Gallbladder (tissue), 1 donor: ENCODE results near the genes DAPK3 and EBI3.

DNA sequence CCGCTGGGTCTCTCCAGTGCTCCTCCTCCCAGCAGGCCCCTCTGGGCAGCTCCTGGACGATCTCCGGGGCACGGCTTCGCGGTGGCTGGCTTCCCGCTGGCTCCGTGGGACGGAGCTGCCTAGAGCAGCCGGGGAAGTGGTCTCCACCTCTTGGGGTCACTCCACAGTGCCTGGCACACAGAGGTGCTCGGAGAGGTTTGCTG is 9.8 kb upstream of the CACTIN start:
- PRO-cap: no peak

DNA sequence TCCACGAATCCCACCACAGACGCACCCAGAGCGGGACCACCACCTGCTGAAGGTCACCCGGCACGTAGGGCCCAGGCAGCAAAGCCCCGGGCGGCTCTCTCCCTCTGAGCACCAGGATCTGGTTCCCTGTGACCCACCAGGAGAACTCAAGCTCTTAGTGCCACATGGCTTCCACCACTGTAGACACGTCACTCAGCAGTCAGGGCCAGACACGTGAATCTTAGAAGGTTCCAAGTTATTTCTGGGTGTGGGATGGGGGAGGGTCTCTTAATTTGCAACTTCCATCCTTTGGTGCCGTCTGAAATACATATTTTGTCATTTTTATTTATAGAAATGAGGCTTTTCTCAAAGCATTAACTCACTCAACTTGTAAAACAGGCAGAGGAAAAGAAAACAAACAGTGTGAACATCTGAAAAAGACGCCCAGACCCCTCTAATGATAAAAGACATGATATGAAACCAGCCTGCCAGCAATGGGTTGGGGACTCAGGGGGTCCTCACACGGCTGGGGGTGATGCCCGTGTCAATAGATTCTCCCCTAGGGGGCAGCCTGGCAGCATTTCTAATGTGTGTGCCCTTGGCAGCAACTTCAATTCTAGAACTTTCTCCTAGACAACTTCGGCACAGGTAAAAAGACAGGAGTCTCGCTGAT is 15.4 kb downstream of the PIP5K1C start:
- PRO-cap: no peak

DNA sequence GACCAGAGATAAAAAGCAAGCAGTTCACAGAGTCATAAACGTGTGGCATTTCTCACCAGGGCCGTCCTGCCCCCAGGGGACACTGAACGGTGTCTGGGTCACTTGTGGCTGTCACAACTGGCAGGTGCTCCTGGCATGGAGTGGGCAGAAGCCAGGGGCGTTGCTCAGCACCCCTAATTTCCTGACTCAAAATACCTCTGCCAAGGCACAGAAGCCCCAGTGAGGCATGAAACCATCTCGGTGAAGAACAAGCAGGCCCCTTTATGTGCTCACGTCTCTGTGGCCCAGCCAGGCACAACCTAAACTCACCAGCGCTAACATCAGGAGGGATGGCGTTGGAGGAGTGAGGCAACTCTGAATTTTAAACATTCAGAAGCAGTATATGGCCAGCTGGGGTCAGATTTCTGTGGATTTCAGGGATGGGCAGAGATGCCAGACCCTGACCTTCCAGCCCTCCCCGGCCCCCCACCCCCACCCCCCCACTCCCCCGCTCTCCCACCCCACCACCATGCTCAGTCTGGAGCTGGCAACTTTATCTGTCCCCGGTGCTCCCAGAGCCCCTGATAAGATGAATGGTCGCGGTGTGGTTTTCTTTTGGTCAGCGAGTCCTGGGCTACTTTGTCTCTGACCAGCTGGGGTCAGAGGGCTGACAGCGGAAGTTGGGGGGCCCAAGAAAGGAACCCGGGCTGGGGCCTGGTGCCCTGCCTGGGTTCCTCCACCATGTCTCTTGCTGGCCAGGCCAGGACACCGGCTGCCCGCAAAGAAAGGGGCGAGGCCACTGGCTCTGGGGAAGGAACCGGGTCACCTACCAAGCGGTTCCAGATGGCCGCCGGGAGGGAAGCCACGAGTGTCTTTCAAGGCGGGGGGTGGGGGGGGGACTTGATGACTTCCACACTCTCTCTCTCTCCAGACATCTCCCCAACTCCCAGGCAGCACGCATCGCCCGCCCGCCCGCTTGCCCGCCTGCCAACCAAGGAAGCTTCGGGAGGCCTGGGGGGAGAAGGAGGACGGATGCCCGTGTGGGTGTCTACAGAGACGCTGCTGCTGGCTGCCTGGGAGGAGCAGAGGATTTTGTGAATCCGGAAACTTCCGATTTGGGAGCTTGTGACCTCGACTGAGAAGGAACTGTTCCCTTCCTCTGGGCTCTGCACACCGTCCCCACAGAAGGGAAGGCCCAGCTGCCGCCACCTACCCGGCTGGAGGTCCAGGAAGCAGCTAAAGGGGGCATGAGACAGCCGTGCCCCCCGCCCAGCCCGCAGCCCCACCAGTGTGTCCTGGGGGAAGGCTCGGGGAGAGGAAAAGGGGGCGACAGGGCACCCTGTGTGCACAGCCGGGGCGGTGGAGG is 1.3 kb downstream of the PIP5K1C start:
- PRO-cap: unidirectional peak, plus-strand start at position 909 of the sequence; bidirectional peak, plus-strand start at position 1,032 of the sequence, minus-strand start at position 1,043 of the sequence

DNA sequence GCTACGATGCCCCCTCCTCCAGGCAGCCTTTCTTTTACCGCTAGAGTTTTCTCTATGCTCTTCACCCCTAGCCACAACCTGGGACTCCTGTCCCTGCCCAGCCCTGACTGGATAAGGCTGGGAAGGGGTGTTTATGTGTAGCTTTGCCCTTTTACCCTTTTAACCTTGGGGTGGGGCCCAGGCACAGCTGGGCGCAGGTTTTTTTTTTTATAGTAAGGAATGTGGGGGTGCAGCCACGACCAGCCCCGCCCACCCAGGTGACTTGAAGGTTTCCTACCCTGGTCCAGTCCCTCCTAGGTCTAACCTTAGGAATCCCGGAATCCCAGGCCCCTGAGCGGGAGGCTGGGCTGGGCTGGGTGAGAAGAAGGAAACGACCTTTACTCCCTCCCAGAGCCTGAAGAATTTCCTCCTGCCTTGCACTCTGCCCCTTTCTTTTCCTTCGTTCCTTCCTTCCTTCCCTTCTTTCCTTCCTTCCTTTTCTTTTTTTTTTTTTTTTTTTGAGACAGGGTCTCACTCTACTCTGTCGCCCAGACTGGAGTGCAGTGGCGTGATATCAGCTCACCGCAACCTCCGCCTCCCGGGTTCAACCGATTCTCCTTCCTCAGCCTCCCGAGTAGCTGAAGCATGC is 12.4 kb downstream of the TJP3 start:
- PRO-cap: no peak

- PRO-cap: no peak
Observed at GRCh38 chr19:3810181-3810788, 24.1 kb upstream of the MATK start.

DNA sequence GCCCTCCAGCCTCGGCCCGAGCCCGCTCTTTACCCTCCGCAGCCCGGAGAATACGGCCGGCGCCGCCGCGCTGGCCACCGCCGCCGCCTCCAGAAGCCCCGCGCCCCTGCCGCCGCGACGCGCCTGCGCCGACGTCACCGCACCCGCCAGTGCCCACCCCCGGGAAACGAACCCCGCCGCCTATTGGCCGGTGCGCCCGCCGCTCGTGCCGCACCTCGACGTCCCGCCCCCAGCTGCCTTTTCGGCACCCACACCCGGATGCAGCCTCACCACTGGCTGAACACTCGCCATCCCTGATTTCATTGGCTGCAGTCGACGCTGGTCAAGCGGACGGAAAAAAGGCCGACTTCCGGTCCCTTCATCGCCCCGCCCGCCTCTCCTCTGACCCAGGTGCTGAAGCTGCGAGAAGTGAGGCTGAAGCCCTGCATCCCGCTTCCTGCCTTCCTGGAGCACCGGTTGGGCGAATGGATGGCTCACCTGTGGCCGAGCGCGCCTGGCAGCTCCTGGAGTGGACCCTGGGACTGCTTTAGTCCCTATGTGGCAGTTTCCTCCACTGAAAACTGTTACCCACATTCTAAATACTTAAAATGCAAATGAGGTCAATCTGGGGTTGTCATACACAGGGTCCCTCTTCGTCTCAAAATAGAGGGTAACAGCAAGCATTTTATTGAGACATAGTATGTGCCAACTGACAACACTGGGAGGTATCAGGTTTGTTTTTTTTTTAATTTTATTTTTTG is at the start of gene DAPK3:
Gene DAPK3 (minus strand): TSS at position 111 of the 740 bp plus-strand sequence.
- PRO-cap: unidirectional peak, minus-strand start at position 108 of the sequence; unidirectional peak, minus-strand start at position 455 of the sequence

GRCh38 chr19:3979172-3980237 is 5.8 kb downstream of the EEF2 start:
- PRO-cap: no peak

DNA sequence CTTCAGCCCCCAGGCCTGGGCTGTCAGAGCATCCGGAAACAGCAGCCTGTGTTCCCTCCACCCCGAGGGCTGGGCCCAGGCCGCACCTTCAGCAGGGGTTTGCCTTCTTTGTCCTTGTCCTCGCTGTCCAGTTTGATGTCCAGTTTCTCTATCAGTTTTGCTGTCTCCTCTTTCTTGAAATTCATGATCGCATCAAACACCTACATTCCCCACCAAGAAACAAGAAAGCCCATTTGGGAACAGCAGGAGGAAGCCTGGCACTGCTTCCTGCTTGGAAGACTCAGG is 4.1 kb downstream of the EEF2 start:
- PRO-cap: no peak

- PRO-cap: no peak
Observed at GRCh38 chr19:4038391-4039418, 28.0 kb downstream of the ZBTB7A start.

DNA sequence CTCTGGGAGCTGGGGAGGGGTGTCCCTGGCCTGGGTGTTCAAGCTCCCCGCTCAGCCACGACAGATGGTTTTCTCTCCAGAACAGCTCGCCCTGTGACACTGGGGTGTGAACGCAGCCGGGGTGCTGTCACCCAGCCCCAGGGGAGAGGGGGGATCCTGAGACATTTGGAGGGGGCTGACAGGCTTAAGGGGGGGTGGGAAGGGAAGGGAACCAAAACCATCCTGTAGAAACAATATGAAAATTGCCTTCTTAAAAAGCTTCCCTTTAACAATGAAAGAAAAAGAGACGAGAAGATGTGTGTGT is 21.4 kb downstream of the ZBTB7A start:
- PRO-cap: no peak

DNA sequence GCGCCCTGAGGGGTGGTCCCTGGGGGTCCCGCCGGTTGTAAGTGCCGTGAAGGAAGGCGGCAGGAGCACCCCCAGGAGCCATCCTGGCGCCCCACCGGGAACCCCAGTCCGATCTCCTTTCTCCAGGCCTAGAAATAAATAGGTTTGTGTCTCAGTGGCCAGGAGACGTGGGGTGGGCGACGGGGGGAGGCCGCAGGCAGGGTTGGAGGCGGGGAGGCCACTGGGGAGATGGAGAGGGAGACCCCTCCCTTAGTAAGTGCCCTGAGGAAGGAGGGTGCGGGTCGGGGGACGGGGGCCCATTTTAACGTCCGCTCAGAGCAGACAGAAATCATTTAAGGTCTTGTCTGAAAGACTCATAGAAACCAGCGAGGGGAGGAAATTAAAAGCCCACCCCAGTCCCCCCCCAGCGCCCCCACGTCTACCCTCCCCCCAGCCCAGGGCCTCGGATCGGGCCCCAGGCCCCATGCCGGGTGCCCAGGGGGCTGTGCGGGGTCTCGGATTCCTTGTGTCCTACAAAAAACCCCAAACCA is 19.7 kb downstream of the ZBTB7A start:
- PRO-cap: no peak

DNA sequence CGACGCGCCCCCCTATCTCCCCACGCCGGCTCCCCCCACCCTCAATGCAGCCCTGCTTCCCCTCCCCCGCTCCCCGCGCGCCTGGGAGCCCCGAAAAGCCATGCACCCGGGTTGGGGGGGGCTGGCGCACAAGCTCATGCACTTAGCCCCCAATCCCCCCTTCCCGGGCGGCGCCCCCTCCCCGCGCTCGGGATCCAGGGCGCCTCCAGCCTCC is 478 bp downstream of the ZBTB7A start:
- PRO-cap: no peak

- PRO-cap: no peak
Observed at GRCh38 chr19:4081308-4081789, 14.7 kb upstream of the ZBTB7A start.

- PRO-cap: no peak
Observed at GRCh38 chr19:4229041-4229667, at the start of gene EBI3. EBI3 (plus strand) TSS chr19:4229523.

DNA sequence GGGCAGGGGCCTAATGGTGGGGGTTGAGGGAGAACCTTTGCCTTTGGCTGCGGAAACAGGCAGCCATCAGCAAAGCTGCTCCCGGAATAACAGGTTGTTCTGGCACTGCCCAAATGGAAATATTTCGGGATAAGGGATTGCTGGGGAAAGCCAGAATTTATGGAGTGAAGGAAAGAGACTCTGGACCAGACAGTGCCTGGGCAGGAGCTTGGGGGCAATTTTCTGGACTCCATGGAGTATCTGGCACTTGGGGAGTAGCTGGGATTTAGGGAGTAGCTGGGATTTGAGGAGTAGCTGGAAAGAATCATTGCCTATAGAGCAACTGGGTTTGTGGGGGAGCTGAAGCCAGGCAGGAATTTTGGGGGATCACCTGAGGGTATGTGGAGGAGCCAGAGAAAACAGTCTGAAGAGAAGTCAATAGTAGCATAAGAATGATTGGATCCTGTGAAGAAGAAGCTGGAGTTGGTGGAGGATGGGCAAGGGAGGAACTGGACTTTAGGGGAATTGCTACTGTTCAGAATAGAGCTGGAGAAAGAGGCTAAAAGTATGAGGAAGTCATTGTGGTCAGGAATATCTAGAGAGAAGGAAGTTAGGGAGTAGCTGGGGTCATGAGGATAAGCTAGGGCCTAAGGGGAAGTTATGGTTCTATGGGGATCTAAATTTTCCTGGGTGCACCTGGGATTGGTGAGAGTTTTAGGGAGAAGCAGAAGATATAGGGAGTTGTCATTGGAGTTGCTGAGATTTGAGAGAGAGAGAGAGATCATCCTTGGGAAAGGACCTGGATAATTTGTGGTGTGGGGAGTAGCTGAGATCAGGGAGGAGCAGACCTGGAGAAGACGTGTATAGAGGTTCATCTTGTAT is 14.8 kb downstream of the FSD1 start:
- PRO-cap: no peak

GRCh38 chr19:4340923-4341189 is 2.2 kb upstream of the STAP2 start:
- PRO-cap: no peak

DNA sequence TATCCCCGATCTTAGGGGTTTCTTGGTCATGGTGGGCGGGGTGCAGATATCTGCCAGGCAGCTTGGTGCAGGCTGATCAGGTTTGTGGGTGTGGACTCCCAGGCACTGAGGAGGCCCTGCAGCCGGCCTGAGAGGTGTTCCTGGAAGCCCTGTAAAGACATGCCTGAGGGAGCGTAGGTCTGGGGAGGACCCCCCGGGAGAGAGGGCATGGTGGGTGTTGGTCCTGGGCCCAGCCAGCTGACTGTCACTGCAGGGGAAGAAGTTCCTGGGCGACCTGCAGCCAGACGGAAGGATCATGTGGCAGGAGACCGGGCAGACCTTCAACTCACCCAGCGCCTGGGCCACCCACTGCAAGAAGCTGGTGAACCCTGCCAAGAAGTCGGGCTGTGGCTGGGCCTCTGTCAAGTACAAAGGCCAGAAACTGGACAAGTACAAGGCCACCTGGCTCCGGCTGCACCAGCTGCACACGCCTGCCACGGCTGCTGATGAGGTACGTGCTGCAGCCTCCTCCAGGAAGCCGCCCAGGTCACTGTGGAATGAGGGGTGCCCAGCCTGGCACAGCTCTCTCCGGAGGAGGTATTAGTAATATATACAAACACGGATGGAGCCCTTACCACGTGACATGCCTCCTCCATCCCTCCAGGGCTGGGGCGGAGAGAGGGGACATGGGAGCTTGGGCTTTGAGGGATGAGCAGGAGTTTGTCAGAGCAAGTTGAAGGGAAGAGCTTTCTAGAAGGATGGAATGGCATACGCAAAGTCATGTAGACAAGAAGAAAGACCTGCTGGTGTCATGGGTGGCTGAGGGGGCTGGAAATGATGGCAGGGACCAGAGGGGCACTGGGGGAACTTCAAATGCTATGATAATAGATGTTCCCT is 2.4 kb downstream of the MPND start:
- PRO-cap: no peak

DNA sequence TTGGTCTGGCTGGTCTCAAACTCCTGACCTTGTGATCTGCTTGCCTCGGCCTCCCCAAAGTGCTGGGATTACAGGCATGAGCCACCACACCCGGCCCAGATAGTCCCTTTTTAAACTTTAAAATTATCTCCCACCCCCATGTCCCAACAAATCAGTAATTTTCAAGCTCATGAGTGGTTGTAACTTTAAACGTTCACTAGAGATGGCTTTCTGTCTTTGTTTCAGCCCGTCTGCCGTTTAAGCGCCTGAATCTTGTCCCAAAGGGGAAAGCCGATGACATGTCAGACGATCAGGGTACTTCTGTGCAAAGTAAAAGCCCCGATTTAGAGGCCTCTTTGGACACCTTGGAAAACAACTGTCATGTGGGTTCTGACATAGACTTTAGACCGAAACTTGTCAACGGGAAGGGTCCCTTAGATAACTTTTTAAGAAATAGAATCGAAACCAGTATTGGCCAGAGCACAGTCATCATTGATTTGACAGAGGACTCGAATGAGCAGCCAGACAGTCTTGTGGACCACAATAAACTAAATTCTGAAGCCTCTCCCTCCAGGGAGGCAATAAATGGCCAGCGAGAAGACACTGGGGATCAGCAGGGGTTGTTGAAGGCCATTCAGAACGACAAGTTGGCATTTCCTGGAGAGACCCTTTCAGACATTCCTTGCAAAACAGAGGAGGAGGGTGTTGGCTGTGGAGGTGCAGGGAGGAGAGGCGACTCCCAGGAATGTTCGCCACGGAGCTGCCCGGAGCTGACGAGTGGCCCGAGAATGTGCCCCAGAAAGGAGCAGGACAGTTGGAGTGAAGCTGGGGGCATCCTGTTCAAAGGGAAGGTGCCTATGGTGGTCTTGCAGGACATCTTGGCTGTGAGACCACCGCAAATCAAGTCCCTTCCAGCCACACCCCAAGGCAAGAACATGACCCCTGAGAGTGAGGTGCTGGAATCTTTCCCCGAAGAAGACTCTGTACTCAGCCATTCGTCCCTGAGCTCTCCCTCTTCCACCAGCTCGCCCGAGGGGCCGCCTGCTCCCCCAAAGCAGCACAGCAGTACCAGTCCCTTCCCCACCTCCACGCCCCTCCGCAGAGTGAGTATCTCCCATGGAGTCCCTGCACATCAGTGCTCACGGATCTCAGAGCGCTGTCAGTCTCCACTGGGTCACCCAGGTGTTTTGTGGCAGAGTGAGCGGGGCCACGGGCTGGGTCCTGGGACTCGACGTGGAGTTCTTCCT is 6.7 kb downstream of the CHAF1A start:
- PRO-cap: no peak

- PRO-cap: no peak
Observed at GRCh38 chr19:4429346-4429842, 27.0 kb downstream of the CHAF1A start.

GRCh38 chr19:4447268-4447724 is 10.3 kb downstream of the UBXN6 start:
- PRO-cap: no peak